Subcutaneous preadipocyte (primary cell): ENCODE measurements around the genes PTP4A2 and IQCC.

GRCh38 chr1:31760319-31761607 is 3.4 kb downstream of the ADGRB2 start:
- CAGE, long polyA plus RNA, result no peak

DNA sequence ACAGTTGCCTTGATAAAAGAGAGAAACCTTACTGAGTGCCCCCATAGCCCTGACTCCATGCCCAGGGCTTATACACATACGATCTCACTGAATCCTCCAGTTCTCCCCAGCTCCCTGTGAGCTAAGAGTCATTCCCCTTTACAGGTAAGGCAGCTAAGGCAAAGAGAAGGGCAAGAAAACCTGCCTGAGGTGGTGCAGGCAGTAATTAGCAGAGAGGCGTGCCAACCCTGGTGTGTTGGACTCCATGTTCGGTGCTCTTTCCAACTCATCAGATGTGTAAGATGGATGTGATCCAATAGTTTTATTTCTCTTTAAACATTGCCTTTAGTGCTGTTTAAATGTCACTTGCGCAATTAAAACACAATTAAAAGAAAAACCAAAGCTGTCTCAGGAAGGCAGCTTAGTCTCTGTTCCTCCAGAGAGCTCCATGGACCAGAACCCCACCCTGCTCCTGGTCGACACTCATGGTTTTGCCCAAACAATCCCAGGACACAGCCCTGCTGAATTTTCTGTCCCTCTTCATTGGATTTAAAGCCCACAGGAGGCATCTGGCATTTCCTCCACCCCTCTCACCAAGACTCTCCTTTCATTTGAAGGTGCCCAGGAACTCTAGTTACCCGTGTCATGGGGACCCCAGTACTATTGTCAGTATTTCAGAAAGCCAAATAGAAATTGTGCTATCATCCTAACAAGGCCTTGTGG is 22.0 kb upstream of the SPOCD1 start:
- CAGE, long polyA plus RNA, result no peak

GRCh38 chr1:31881109-31881606 is 57.0 kb downstream of the PTP4A2 start:
- CAGE, long polyA plus RNA, result no peak

- CAGE, long polyA plus RNA, result start-site peak on the minus strand at chr1:31938257-31938351, 998 and 81 reads in 2 replicates
These were observed at the start of gene PTP4A2 for GRCh38 chr1:31937990-31938479. Gene PTP4A2, minus strand, starts transcription at chr1:31938368.

- CAGE, long polyA plus RNA, result no peak
These were observed 17.7 kb downstream of the KHDRBS1 start for GRCh38 chr1:32031336-32031889.

DNA sequence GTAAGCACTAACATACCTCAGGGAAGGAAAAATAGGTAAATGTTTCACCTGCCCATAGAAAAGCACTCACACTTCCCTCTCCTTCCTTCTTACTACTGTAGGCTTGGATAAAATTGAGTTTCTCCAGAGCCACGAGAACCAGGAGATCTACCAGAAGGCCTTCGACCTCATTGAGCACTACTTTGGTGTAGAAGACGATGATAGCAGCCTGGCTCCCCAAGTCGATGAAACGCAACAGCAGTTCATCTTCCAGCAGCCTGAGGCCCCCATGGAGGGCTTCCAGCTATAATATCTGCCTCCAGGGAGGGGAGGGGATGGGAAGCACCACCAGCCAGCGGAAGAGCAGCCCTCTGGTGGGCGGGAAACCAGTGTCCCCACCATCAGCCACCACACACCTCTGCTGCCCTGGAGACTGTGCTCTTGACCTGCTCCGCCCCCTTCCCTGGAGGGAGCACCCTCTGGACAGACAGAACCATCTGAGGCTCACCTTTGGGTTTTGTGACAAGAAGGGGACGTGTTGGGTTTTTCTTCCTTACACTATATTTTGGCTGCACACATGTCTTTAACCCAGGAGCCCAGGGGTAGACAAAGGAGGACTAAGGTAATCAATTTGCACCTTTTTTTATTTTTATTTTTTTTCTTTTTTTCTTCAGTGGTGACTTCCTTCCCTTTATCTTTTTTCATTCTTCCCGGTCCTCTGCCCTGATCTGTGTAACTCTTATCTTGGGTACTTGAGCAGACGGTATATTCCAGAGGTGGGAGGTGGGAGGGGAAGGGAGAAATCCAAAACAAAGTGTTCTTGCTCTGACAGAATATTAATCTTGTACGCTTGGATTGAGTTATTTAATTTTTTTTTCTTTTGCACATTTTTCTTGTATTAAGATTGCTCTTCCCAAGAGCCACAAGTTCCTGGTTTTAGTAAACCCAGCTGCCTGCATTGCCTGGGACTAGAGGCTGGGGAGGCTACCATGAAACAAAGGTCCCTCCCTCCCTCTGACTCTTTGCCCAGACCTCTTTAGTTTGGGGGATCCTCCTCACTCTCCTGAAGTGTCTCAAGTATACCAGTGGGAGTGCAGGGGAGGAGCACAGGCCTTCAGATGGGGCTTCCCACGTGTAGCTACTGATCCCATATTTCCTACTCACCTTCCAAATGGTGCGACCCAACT is 8.5 kb upstream of the TXLNA start:
- CAGE, long polyA plus RNA, result no peak

GRCh38 chr1:32204891-32205870 is at the start of gene IQCC:
Gene IQCC, plus strand, starts transcription at chr1:32205671.
- CAGE, long polyA plus RNA, result no peak

DNA sequence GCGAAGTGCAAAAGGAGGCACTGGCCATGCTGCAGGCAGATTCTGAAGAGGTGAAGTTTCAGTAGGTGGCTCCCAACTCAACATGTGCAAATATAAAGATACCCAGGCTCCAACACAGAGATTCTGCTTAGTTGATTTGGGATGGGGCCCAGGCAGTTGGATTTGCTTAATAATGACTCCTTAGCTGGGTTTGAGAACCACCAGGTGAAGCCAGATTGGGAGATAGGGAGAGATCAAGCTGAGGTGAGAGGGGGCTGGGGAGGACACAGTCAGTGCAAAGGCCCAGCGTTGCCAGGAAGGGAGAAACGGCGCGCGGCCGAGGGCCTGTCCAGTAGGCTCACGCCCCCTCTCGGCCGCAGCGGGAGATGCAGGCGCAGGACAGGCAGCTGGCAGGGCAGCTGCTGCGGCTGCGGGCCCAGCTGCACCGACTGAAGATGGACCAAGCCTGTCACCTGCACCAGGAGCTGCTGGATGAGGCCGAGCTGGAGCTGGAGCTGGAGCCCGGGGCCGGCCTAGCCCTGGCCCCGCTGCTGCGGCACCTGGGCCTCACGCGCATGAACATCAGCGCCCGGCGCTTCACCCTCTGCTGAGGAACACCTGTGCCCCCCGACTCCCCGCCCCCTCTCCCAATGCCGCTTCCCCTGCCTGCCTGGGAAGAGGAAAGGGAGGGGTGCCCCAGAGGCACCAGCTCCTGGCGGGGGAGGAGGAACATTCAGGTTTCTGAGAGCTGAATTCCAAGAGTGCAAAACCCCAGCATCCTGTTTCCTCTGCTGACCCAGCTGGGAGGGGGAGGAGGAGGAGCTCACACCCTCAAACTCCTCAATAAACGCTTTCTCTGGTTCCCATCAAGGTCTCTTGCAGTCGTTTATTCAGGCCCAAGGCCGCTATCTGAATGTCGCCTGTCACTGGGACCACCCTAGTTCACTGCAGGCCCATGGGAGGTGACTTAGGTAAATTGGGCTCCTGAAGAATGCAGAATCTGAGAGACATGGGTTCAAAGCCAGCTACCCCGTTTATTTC is 1.3 kb downstream of the FAM167B start:
- CAGE, long polyA plus RNA, result no peak

- CAGE, long polyA plus RNA, result no peak
These were observed 12.7 kb downstream of the LCK start for GRCh38 chr1:32263769-32264216.

GRCh38 chr1:32316808-32317274 is 19.2 kb downstream of the MARCKSL1 start:
- CAGE, long polyA plus RNA, result no peak

DNA sequence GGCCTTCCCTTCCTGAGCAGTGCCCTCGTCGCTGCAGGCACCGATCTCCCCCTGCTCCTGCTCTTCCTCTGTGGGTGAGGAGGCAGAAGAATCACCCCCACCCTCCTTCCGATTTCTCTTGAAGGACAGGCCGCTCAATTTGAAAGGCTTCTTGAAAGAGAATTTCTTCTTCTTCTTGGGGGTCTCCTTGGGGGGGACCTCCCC is 1.4 kb downstream of the MARCKSL1 start:
- CAGE, long polyA plus RNA, result no peak

- CAGE, long polyA plus RNA, result no peak
These were observed 3.2 kb downstream of the BSDC1 start for GRCh38 chr1:32390942-32391583.

DNA sequence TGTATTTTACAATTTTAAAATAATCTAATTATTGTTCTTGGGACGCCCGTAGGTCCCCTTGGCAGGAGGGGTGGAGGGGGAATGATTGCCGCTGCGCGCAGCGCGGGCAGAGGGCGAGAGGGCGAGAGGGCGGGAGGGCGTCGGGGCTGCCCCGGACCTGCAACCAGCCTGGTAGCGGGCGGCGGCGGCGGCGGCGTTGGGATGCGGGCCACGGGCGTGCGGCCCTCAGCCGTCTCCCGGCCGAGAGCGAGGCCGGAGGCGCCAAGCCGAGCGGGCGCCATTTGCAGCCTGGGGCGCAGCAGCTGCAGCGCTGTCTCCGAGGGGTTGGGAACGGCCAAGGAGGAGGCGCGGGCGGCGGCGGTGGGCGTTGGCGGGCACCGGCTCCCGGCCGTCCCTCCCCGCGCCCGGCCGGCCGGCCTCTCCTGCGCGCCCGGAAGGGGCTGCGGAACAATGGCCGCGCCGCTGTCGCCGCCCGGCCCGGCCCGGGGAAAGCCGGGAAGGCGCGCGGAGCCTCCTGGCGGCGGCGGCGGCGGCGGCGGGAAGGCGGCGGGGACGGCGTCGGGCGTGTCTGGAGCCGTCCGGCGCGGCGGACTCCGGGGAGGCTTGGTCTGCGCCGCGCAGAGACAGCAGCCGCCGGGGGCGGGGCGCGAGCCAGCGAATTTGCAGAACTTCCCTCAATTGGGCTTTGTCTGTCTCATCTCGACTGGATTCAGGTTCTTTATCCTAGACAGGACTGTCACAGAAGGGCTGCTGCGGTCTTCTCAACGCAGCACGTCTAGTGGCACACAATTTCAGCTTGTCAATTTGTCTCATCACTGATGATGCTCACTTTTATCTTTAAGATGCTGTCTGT is 35.7 kb downstream of the ZBTB8B start:
- CAGE, long polyA plus RNA, result no peak

- CAGE, long polyA plus RNA, result no peak
These were observed 1.2 kb upstream of the SYNC start for GRCh38 chr1:32703816-32704060.

- CAGE, long polyA plus RNA, result no peak
These were observed 3.2 kb upstream of the TMEM54 start for GRCh38 chr1:32904198-32904883.

DNA sequence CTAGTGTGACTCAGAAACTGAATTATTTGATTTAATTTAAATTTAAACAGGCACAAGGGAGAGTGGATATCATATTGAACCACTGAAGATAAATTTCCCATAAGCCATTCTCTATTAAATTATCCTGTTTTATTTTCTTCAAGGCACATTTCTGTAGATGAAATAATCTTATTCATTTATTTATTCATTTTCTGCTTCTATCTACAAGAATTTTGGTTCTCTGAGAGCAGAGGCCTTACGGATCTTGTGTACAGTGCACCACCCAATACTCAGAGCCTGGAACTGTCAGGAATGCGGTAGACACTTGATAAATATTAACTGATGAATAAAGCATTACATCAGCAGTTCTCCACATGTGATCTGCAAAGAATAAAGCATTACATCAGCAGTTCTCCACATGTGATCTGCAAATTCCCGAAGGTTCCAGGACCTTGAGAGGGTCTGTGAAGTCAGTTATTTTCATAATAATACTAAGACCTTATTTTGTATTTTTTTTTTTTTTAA is 11.5 kb upstream of the TMEM54 start:
- CAGE, long polyA plus RNA, result no peak

DNA sequence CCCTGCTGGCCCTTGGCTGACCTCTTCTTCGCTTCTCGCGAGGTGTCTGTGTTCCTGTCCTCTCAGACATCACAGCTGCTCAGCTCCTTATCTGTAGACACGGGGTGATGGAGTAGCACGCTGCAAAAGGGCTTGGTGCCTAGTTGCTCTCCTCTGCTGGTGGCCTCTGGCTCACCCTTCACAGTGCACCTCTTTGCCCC is 18.6 kb upstream of the AK2 start:
- CAGE, long polyA plus RNA, result no peak

- CAGE, long polyA plus RNA, result no peak
These were observed 12.4 kb downstream of the TRIM62 start for GRCh38 chr1:33169318-33169987.

DNA sequence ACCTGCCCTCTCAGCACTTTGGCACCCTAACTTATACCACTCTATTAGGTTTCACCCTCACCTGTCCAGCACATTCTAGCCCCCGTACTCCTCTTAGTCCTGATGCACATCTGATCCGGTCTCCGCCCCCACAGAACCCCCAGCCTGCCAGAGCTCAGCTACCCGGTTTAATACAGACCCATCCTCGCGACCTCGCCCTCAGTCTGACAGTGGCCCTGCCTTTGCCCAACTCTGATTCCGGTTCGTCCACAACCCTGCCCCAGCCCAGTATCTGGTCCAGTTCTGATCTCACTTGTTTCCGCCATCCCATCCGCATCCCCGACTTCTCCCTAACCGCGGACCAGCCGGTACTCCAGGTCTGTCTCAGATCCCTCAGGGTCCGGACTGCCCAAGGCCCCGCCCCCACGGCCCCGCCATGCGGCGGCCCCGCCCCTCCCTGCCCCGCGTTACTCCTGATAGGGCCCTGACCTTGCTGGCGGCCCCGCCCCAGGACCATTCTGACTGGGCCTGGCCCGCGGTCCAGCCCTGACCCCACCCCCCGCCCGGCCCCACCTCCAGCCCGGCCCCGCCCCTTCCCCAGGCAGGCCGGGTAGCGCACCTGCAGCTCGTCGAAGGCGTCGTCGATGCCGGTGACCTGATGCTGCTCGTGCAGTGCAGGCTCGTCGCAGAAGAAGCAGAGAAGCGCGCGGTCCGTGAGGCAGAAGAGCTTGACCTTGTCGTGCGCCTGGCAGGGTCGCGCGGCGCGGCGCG is 1.2 kb downstream of the TRIM62 start:
- CAGE, long polyA plus RNA, result no peak

DNA sequence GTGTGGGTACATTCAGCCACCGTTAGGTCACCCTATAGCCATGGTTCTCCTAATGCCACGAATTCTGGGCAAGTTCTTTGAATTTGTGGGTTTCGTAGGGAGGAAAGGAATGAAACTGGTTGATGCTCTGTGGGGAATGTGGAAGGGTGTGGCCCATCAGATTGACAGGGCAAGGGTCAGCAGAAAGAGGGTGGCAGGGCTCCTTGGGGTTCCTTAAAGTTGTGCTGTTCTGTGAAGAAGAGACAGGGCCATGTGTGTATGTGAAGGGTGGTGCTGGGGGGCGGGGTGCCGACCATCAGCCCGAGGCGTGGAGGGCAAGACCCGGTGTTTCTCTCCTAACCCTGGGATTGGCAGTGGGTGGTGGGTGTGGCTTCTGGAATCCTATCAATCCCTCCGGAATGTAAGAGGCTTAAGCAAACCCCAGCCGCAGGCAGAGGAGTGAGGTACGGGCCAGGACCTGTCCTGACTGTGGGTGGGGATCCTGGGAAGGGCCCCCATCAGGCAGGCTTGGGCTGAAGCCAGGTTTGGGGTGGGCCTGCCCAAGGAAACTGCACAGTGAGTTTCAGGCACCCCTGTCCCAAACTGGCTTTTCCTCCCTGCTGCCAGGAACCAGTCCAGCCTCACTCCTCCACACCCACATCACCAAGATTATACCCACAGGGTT is 35.3 kb upstream of the ZNF362 start:
- CAGE, long polyA plus RNA, result no peak